ENCODE measurements around a stretch of chr12.

DNA sequence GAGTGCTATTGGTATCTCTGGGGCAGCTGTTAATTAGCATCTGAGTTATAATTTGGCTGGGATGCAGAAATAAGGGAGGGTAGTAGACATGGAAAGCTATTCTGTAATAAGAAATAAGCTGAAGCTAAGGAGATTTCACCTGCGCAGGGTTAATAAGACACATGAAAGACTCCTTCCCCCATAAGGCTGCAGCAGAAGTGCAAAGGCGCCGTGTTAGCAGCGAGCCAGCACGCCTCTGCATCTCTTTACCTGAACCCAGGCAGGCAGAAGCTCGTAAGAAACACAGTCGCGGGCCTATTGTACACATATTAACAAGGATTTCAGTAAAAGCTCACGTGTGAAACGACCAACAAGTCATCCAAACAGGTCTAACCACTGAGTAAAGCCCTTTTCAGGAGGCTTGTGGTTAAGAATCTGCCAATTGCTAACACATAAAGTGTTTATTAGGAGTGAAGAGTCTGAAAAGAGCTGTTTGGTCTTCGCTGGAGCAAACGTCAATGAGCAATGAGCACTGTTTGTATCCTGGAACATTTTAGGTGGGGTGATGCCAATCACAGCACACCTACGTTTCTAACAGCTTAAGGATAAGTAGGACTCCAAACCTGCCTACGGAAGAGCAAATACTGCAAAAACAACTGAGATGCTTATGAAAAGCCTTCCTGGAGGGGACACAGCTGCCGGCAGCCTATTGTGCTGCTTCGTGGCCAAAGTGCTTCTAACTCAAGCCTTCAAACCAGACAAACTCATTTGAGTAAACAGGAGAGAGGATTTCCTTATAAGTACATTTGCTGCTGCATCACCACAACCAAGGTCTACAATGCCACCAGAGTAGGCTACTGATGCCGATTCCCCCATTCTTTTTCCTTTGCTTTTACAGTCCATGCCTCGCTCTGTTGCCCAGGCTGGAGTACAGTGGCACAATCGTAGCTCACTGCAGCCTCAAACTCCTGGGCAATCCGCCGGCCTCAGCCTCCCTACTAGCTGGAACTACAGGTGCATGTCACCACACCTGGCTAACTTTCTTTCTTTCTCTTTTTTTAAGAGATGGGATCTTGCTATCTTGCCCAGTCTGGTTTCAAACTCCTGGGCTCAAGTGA is 43.2 kb downstream of the PRKAB1 start:
- PRO-cap = no peak

- PRO-cap = bidirectional peak, plus-strand start at chr12:119803474, minus-strand start at chr12:119803500
These were observed 73.8 kb downstream of the CIT start for GRCh38 chr12:119803183-119803823.

DNA sequence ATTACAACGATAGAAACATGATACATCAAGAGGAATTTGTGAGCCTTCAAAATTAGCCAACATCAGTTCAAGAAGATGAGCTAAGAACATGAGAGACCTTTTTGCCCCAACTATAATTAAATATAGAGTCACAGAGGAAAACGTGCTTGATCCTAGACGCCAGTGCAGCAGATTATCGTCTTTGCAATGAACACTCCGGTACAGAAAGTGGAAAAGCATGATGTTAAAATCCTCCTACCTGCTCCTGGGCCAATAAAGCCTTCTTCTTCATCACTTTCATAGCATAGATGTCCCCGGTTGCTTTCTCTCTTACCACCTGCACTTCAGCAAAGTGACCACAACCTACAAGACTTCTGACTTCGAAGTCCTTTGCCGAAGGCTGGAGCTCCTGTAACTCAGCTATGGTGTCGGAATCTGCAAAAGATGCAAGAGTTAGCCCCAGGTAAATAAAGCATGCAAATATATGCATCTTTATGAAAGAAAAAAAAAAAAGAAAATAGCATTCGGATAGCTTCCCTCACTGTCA is 19.8 kb downstream of the CIT start:
- PRO-cap = no peak

- PRO-cap = no peak
These were observed 52.4 kb downstream of the BICDL1 start for GRCh38 chr12:120041357-120041985.

DNA sequence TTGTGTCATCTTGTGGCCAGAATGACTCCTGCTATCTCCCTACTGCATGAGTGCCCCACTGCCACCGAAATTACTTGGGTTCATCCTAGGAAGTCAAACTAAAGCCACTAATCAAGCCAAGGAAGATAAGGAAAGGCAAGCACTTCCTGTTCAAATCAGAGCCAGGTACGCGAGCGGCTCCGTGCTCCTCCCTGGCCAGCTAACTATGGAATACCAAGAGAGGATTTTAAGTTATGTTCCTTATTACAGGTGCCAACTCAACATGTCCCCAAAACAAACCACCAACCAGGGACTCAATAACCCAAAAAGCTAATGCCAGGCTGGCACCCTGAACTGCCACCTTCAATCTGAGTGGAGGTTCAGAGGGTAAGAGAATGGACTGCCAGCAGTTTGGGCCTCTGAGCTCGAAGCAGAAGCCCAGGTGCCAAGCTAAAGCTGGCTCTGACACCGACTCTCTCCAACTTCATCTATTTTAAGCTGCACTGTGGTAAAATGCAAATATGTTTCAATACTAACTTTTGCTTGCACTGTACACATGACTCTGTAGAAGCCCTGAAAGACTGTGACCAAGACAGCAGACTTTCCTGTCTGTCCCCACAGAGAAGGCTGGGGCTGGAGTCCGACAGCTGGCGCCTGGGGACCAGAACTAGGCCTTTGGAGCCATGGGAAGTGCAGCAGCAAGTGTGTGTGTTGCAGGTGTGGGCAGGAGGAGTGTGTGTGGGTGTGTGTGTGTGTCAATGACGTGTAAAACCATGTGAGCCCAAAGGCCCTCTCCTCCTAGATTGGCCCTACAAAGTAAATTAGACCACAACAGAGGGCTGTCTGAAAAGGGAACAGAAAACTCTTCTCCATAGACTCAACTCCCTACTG is 16.2 kb upstream of the RAB35 start:
- PRO-cap = no peak

DNA sequence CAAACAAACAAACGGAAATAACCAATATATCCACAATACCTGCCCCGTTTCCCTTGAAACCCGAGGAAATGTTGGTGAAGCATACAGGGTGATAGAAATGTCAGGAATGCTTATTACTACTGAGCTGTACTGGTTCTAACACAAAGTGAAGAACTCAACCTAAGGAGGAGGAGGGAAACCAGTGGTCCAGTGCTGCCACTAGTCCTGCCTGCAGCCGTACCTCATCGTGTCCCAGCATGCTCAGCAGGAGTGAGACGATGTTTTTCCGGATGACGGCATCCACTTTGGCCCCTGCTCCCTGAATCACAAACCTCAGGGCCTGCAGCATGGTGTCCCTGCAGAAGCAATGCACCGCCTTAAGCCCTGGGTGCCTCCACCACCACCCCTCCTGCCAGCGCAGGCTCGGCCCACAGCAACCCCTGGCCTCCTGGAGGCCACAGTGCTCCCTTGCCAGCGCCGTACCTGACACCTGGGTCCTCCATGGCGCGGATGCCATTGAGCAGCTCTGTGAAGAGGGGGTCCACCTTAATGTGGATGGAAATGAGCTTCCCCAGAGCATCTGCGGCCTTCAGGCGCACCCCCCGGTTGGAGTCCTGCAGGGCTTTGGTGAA is 17.6 kb upstream of the RAB35 start:
- PRO-cap = no peak

GRCh38 chr12:120140149-120140572 is 23.6 kb upstream of the RAB35 start:
- PRO-cap = no peak

- PRO-cap = no peak
These were observed 1.1 kb upstream of the GCN1 start for GRCh38 chr12:120195641-120195929.

- PRO-cap = no peak
These were observed 1.1 kb downstream of the RPLP0 start for GRCh38 chr12:120199734-120200331.

- PRO-cap = no peak
These were observed 28.6 kb upstream of the RPLP0 start for GRCh38 chr12:120229140-120230339.

DNA sequence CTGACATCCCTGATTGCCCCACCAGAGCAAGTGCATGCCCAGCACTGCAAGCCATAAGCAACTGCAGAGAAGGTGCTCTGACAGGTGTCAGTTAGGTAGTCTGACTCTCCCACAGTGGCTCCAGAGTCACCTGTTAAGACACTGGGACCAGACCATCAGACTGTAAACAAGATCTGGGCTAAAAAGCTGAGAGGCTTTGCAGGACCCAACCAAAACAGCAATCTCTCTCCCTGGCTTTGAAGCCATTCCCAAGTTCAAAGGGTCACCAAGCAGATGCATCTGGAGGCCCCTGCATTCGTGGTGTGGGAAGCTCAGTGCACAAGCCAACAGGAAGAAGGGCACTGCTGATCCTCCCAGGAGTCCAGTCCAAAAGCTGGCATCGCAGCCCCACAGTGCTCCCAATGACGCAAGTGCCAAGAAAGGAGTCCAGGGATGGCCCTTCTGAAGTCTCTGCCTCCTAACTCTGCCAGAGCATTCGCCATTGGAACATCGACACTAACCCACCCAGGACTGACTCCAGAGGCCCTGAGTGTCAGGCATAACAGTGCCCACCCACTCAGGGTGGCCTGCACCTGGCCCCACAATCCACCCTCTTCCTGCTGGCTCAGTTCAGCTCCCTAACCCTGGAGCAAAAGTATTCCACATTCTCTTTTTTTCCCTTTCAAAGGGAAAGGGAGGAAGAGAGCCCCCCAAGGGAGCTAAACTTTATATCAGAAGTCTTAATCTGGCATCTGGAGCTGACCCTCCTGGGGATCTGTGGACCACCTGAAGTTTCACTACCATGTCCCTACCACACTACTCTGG is 25.0 kb downstream of the PXN start:
- PRO-cap = no peak

GRCh38 chr12:120452627-120452946 is 6.3 kb downstream of the GATC start:
- PRO-cap = no peak

- PRO-cap = no peak
These were observed 7.7 kb downstream of the SRSF9 start for GRCh38 chr12:120461454-120462668.

DNA sequence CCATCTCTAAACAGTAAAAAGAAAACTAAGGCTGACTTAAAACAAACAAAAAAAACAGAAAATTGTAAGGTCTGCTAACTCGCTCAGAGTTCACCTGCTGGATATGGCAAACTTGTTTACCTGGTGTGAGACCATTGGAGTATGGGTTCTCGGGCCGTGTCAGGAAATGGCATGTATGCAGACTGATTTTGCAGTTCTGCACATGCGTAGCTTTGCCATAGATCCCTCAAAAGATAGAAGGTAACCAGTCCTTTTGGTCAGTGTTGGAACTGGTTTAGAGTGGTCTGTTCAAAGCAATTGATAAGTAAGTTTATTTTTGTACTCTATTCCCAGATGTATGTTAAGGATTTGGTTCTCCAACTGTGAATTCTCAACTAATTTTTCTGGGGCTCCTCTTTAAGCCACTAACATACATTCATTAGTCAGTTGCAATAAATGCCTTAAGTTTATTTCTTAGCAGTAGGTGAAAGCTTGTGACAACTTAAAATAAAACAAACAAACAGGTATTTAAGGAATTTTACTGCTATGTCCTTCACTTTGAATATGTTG is 2.3 kb downstream of the RNF10 start:
- PRO-cap = no peak

DNA sequence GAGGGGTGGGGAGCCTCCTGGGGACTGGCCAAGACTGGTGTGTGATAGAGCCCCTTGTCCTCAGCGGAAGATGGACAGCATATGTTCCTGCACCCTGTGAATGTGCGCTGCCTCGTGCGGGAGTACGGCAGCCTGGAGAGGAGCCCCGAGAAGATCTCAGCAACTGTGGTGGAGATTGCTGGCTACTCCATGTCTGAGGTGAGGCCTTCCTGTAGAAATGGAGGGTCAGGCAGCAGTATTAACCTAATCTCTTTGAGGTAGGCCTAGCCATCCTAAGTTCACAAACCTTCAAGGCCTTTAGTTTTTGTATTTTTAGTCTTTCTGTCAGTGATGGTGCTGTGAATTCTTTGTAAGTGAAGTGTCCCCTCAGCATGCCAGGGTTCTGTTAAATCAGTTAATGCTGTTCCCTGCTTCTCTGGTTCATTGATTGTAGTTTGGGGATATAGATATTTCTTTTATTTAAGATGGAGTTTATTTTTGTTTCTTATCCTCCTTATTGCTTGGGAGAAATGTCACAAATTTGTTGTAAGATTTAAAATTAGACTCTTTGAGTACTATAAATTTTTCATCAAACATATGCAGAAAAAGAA is 17.4 kb downstream of the POP5 start:
- PRO-cap = no peak

GRCh38 chr12:120684470-120684824 is 2.5 kb upstream of the MLEC start:
- PRO-cap = no peak

GRCh38 chr12:120916461-120916821 is 12.3 kb upstream of the SPPL3 start:
- PRO-cap = no peak

DNA sequence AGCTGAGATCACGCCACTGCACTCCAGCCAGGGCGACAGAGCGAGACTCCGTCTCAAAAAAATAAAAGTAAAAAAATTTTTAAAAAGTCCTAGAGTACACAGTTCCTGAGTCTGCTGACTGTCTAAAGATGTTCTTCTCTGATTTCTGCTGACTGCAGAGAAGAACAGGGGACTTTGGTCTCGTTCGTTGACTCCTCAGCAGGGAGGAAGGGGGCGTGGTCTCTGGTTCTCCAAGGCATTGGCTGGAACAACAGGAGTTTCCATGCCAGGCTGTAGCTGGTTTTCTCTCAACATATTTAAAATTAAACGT is 16.8 kb upstream of the HNF1A start:
- PRO-cap = no peak

- PRO-cap = no peak
These were observed 5.7 kb downstream of the OASL start for GRCh38 chr12:121033362-121033773.

- PRO-cap = no peak
These were observed 3.1 kb upstream of the P2RX7 start for GRCh38 chr12:121129492-121130030.